Measurements from ENCODE around the genes ZNF529 and ZNF567.

- RRBS = no CpG with 5 or more reads among the region's 11 CpGs
Observed at GRCh38 chr19:36058686-36059466, 4.2 kb downstream of the WDR62 start.

DNA sequence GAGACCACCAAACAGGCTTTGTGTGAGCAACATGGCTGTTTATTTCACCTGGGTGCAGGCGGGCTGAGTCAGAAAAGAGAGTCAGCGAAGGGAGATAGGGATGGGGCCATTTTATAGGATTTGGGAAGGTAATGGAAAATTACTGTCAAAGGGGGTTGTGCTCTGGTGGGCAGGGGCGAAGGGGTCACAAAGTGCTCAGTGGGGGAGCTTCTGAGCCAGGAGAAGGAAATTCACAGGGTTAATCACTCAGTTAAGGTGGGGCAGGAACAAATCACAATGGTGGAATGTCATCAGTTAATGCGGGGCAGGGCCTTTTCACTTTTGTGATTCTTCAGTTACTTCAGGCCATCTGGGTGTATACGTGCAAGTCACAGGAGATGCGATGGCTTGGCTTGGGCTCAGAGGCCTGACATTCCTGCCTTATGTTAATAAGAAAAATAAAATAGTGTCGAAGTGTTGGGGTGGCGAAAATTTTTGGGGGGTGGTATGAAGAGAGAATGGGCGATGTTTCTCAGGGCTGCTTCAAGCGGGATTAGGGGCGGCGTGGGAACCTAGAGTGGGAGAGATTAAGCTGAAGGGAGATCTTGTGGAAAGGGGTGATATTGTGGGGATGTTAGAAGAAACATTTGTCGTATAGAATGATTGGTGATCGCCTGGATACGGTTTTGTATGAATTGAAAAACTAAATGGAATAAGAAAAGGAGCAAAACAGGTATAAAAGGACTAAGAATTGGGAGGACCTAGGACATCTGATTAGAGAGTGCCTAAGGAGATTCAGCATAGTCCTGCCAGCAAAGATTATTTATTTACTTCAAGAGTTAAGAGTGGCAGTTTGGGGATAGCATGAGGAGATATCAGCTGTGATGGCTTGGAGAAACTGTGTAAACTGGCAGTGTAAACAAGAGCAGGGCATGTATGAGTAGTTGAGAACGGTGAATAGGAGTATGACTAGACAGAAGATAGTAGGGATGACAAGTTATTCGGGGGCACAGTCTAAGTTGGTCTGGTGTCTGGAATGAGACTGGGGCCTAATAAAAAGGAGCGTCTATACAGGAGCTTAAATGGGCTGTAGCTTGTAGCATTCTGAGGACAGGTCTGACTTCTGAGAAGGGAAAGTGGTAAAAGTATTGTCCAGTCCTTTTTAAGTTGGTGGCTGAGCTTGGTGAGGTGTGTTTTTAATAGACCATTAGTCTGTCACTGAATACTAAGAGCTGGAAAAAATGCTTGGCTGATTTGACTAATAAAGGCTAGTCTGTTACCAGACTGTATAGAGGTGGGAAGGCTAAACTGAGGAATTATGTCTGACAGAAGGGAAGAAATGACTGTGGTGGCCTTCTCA, 3.7 kb upstream of the COX7A1 start:
- RRBS = no CpG with 5 or more reads among the region's 18 CpGs

GRCh38 chr19:36417312-36417979, 998 bp downstream of the ZFP82 start:
- RRBS = no CpG with 5 or more reads among the region's 18 CpGs

DNA sequence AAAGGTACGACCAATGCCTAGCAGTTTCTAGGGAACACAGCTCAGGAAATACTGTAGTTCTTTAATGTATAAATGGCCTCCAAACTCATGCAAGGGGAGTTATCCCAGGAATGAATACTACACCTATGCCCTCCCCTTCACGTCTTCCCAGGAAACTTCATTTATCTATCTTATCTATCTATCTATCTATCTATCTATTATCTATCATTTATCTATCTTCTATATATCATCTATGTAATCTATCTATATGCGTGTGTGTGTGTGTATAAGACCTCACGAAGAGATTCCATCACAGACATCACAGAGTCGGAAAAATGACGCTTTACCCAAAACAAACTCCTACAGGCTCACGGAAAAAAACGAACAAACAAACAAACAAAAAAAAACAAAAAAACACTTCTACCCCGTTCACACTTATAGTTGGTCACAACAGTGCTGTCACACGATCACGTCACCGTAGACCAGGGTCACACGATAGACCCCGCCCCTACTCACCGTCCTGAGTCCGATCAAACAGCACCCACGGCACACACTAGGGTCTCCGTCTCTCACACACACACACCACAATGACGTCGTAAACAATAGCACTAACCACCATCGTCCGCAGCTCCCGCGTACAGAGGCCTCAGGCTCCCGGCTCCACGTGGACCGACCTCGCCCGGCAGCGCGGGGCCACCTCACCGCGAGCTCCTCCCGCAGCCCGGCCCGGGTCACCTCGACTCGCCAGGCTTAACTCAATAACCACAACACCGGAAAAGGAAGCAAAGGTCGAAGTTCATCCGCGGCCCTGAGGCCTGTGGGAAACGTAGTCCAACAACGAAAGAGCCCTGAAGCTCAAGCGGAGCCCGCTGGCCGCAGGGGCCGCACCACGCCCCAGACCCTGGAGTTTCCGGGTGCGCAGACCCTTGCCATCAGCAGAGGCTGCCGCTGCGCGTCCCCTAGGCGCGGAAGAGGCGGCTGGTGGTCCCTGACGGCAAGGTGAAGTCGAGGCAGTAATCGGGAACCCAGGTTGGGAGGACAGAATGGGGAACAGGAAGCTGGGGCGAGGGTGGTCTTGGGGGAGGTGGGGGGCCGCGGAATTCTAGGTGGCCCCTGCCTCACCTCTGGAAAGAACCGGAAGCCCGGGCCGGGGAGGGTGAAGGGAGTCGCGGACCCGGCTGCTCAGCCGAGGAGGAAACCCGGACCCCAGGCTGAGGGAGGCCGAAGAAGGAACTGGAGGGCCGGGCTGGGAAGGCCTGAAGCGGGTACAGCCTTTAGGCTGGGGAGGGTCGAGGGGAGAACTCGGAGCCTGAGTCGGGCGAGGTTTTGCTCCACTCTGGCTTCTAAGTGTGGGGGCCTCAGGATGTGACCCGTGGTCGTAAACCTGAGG, at the start of gene ZNF529:
TSS of gene ZNF529 (minus strand) at position 745 of the 1,369 bp plus-strand sequence.
- RRBS = 1% methylated on average over 9 of the region's 80 CpGs

DNA sequence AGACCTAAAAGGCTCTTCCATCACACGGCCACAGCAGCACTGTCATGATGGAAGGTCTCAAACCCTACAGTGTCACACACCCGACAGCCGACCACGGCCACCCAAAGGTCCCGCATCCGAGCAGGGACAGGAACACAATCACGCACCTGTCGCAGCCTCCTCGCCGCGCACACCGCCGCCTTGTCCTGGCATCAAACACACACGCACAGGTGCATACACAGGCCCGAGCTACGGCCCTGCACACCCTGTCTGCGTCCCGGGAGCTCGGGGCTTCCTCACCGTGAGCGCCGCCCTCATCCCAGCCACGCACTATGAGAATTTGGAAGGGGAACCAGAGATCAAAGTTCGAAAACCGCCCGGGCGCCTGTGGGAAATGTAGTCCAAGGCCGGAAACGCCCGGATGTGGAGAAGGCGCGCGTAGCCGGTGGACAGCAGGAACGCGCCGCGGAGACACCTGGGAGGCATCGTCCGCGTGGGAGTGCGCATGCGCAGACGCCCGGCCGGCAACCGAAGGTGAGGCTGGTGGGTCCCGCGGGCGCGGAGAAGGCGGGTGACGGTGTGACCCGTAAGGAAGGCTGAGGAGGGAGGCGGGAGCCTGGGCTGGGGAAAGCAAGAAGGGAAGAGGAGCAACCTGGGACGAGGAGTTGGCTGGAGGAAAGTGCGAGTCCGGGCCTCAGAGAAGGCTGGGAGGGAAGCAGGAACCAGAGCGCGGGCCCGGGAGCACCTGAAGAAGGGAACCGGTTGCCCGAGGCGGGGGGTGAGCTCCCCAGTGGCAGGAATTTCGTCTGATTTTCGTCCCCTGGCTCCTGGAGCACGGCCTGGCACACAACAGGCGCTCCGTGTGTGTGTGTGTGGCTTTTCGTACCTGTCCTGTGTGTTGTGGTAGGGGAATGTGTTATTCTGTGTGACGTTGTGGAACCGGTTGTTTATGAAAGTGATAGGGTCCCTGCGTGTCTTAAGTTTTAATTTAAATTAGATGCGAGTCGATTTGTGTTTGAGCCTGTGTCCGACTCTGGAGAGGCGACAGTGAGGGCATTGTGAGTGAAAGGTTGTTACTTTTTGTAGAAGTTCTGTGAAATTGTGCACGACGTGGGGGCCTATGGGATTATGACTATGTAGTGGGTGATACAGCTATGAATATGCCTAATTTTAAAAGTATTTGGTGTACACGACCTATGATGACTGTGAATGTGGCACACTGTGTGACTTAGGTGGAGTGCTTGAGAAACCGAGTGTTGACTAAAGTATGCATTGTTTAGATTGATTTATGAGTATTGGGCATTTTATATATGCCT, at the start of gene ZNF567:
TSS of gene ZNF567 (plus strand) at position 491 of the 1,295 bp plus-strand sequence.
- RRBS = 1% methylated on average over 16 of the region's 81 CpGs

- RRBS = 2% methylated on average over 6 of the region's 41 CpGs
Observed at GRCh38 chr19:37251148-37252235, 33.5 kb downstream of the ZNF383 start.

DNA sequence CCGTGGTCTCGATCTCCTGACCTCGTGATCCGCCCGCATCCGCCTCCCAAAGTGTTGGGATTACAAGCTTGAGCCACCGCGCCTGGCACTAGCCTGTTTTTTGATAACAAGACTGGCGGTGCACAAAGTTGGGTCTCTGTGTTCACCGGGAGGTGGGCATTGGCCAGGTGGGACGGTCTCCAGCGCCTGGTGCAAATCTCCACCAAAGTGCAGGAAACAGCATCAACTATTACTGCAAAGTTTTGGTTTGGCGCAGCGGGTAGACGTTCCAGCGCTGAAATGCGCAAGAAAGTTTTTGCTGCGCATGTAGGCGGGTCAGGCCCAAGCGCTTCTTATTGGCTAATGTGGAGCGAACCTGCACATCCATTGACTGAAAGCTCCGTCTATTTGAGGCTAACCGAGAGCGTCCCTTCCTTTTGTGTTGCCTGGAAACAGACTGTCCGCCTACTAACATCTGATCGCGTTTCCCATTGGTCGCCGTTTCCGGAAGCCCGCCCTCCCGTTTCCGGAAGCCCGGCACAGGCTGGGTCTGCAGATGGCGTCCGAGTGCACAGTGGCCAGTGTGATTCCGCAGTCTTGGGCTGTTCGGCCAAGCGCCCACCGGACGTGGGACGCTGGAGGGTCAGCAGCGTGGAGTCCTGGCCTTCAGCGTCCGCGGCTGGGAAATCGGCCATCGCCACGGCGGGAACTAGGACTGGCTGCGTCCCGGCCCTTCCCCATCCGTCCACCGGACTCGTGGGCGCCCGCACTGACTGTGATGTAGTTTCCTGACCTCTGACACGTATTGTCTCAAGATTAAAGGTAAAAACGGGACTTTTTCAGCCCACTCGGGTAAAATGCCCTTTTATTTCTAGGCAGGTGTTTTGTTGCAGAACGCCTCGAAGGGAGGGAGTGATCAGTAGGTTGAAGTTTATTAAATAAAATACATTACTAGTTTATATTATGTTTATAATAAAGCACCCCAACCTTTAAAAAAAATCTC, 16.8 kb upstream of the ZNF875 start:
- RRBS = 3% methylated on average over 3 of the region's 62 CpGs

DNA sequence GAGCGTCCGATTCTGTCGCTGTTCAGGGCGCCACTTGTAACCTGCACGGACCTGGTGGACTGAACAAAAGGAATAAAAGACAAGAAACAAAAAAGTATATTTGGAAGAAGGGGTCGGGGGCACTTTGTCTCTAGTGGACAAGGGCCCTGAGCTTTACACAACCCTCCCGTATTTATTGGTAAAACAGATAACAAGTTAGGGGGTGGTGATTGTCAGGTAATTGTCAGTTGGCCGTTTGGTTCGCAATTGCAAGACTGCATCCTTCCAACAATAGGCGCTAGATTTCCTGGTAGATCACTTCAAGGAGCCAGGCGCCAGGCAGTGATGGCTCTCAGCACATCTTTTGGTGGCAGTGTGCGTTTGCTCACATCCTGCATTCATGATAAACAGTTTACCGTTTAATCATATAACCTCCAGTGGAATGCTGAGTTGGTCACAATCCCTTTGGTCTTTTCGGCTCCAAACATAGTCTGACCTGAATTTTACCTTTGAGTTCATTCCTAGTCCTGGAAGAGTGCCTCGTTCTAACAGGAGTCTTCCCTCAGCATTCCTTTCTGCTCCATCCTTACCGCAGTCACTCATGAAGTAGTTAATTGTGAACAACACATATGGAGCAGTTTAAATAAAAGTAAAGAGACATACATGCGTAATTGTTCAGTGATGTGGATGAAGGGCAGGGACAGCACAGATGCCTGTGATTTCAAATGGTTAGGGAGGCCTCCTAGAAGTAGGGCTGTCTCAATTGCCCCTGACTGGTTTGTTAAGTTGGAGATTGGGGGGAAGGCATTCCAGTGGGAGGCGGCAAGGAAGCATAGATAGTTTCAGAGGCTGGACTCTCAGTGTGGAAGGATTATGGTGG, 1.2 kb downstream of the ZNF875 start:
- RRBS = no CpG with 5 or more reads among the region's 18 CpGs

GRCh38 chr19:37735853-37736511, 16.4 kb upstream of the ZNF607 start:
- RRBS = no CpG with 5 or more reads among the region's 4 CpGs

GRCh38 chr19:37934056-37934541, 27.1 kb downstream of the SIPA1L3 start:
- RRBS = no CpG with 5 or more reads among the region's 11 CpGs

DNA sequence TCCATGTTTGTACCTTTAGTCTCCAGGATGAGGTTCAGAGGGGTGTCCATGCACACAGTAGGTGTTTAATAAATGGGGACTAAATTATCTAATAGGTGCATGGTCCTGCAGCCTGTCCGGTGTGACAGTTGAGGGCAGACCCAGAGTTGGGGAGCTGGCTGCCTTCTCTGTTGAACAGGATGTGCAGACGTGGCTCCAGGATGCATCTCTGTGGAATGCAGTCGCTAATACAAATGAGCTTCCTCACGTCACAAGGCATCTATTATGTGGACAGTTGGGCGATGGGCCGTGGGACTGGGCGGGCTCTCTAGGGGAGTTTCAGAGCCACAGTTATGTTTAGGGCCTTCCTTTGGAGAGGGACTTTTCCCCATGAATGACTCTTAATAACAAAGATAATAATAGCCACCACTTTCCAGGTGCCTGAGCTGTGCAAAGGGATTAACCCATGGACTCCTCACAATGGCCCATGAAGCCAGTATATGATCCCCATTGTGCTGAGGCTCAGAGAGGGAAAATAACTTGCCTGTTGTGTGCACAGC, 71.1 kb downstream of the SIPA1L3 start:
- RRBS = no CpG with 5 or more reads among the region's 7 CpGs

DNA sequence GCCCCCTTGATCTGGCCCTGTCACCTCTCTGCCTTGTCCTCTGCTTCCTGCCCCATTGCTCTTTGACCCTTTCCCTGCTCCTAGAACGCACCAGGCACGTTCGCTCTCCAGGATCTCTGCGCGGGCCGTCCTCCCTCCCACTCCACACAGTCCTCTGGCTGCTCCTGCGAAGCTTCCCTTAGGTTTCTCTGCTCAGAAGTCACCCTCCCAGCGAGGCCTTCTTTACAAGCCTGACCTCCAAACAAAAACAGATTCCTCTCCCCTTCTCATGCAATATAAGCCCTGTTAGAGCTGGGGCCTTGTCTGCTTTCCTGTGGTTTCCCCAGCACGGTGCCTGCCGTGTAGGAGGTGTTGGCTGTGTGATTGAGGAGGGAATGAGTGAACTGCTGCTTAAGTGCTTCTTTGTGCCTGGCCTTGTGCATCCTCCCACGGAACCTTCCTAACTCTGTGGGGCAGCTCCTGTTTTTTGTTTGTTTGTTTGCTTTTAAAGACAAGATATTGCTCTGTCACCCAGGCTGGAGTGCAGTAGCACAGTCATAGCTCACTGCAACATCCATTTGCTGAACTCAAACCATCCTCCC, 81.8 kb downstream of the SIPA1L3 start:
- RRBS = no CpG with 5 or more reads among the region's 11 CpGs

DNA sequence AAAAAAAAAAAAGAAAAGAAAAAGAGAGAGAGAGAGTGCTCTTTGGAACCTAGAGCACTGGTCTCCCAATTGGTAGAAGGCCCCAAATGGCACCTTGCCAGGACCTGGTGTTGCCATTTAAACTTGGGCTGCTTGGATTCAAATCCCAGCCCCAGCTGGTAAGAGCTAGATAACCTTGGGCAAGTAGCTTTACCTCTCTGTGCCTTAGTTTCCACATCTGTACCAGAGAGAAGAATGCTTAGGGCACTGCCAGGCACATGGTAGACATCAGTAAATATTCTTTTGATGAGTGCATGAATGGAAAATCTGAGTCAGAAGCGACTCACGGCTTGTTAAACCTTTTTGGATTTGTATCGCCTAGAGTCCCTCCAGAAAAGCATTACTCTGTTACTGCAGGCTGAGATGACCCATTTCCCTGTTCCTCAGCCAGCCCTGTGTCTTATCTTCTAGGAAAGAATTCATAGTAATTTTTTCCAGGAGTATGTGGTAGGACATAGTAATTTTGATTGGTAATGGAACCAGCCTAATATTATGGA, 90.9 kb downstream of the SIPA1L3 start:
- RRBS = no CpG with 5 or more reads among the region's 3 CpGs

GRCh38 chr19:38002972-38004239, 96.4 kb downstream of the SIPA1L3 start:
- RRBS = 0% methylated on average over 2 of the region's 26 CpGs

- RRBS = no CpG with 5 or more reads among the region's 19 CpGs
Observed at GRCh38 chr19:38024904-38025696, 118.1 kb downstream of the SIPA1L3 start.

DNA sequence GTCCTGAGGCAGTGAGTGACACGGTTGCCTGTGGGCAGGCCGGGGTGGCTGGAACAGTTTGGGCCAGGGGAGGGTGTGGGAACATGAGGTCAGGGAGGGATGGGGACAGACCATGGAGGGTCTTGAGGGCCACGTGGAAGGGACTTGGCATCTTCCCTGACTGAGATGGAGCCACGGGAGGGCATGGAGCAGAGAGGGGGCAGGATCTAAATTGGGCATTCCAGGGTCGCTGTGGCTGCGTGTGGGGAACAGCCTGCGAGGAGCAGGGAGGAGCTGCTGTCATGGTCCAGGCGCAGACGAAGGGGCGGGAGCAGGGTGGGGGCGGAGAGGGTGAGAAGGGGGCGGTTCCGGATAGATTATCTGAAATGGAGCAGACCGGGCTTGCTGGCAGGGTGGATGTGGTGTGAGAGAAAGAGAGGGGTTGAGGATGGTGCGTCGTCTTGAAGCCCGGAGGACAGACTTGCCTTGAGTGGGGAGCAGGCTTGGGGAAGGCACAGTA, 40.9 kb downstream of the DPF1 start:
- RRBS = 18% methylated on average over 6 of the region's 17 CpGs

DNA sequence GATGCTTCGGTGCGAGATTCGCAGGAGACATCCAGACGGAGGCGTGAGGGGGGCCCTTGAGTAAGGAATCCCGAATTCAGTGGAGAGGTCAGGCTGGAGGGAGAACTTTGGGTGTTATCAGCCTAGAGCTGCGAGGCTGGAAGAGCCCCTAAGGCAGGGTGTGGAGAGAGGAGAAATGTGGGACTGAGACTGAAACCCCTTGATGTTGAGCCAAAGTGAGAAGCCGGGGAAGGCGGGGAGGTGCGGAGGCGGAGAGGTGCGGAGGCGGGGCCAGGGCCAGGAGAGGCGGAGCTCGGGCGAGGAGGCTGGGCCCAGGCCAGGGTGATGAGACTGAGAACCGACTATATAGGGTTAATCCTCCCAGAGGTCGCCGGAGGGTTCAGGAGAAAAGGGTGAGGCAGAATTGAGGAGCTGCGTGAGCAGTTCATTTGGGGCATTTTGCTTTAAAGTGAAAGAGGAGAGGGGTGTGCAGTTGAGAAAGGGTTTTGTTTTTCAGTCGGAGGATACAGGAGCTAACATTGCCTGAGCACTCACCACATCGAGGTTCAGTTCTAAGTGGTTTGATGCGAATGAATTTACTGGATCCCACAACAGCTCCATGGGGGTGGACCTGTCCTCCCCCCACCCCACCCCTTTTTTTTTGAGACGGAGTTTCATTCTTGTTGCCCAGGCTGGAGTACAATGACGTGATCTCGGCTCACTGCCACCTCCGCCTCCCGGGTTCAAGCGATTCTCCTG, 40.3 kb downstream of the DPF1 start:
- RRBS = no CpG with 5 or more reads among the region's 29 CpGs

DNA sequence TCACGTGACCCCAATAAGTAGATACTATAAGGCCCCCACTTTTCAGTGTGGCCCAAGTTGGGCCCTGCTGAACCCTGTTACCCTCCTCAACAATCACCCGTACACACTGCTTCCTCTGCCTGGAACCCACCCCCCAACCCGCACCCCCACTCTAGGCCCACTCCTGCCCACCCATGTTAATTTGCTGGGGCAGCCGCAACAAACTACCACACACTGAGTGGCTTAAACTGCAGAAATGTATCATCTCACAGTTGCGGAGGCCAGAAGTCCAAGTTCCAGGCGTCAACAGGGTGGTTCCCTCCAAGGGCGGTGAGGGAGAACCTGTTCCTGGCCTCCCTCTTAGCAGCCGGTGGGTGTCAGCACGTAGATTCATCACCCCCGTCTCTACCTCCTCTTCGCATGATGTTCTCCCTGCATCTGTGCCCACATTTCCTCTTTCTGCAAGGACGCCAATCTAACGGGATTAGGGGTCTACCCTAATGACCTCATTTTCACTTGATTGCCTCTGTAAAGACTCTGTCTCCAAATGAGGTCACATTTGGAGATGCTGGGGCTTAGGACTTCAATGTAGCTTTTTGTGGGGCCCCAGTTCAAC, 38.6 kb downstream of the DPF1 start:
- RRBS = no CpG with 5 or more reads among the region's 13 CpGs

- RRBS = 3% methylated on average over 4 of the region's 31 CpGs
Observed at GRCh38 chr19:38209994-38210951, 13.7 kb downstream of the DPF1 start.

GRCh38 chr19:38252623-38253971, 3.1 kb downstream of the PPP1R14A start:
- RRBS = 24% methylated on average over 7 of the region's 33 CpGs